Measurements from ENCODE around the gene XPA.

DNA sequence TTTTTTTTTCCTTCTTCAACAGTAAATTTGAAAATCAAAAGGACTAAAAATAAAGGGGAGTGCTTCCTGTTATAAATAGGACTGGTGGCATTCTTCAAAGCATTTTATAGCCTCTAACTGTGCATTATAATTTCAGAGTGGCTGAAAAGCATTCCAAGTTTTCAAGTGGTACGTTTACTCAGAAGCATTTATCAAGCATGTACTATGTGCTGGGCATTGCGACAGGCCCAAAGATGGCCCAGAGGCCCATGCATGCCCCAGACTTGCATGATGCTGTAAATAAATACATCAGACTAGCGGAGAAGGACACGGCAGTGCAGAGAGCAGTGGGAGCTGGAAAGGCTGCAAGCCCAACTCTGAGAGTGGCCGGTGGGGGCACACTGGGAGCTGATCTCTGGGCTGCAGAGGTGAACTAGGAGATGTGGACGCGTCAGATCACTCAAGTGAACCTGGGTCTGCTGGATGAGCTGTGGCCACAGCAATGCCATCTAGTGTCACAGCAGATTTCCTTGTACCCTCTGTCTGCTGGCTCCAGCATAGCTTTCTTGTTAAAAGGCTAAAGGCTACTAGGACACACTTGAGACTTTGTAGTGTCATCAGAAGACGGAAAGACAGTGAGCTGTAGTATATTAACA lies 247.0 kb downstream of the FANCC start:
- RRBS: no CpG with 5 or more reads among the region's 8 CpGs

DNA sequence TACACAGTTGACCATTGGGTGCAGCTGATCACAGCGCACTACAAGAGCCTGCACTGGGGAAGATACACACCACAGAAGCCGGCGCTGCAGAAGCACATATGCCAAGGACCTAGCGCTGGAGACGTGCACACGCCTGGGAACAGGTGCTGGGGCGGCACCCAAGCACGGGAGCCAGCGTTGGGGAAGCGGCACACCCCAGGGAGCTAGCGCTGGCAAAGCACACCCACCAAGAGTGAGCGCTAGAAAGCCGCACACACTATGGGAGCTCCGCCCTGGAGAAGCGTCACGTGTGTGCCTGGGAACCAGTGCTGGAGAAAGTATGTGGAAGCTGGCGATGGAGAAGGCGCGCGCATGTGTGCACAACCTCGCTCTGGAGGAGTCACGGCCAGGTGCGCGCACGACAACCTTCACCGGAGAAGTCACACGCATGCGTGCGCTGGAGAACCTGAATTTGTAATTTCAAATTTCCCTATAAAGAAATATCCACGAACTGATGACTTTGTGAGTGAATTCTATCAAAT lies 4.4 kb downstream of the FANCC start:
- RRBS: no CpG with 5 or more reads among the region's 30 CpGs

- RRBS: no CpG with 5 or more reads among the region's 6 CpGs
Observed at GRCh38 chr9:95409856-95410421, 92.4 kb upstream of the FANCC start.

DNA sequence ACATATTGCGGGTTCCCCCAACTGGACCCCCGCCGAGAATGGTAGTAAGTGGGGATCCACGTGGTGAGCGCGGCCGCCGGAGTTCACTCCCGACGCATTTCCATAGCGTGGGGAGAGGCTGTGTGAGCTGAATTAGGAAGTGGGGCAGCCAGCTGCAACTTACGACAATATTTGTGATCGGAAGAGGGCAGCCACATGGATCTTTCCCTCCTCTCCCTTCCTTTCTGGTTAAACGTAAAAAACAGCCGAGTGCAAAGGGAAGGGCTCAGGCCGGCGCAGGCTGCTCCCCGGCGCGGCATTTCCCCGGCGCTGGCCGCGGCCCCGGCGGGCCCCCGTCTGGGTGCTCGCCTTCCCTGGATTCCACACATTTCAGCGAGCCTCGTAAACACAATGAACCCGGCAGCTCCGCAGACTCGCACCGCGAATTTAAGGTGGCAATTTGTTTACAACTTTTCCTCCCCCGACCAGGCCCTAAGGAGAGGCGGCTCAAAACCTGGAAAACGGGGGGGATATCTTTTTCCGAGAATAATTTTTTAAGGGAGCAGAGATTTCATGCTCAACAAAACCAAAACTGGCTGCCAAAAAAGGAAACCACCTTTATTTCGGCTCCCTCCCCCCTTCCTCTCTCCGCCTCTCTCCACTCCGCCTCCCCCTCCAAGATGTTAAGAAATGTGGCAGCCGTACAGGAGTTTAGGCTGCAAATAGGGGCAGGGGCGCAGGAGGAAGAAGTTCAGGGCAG lies 1.8 kb downstream of the PTCH1 start:
- RRBS: 1% methylated on average over 7 of the region's 44 CpGs

DNA sequence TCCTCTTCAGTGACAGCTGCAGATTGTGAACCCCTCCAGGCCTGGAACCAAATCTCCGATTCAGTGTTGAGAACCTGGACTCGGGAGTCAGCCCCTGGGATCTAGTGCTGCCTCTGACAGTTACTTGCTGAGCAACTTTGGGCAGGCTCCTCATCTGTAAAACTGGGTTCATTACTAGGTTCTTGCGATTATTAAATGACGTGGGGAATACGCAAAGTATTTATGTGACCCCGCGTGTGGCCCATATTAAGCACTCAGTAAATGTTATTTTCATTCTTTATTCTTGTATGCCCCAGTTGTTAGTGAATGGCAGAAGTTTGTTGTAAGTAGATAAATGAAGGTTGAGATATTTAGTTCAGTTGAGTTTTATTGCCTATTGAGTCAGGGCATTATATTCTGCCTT lies 696 bp downstream of the ERCC6L2 start:
- RRBS: no CpG with 5 or more reads among the region's 7 CpGs

DNA sequence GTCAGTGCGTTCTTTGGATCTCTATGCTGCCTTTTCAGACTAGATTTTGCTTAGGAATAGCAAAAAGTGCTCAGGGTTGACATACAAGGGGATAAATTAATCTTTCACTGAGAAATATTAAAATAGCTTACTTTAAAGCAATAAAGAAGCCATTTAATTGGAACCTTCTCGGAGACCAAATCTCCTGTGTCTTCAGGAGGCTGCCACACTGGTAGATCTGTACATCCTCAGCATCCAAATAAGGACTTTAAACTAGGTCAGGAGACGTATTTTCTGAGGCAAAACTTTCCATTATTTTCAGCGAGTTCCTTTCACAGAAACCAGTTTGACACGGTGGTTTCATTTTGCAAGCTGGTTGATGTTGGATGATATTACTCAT lies 199.5 kb downstream of the ERCC6L2 start:
- RRBS: no CpG with 5 or more reads among the region's 5 CpGs

- RRBS: no CpG with 5 or more reads among the region's 4 CpGs
Observed at GRCh38 chr9:96095217-96095576, 206.8 kb downstream of the HSD17B3 start.

- RRBS: 37% methylated on average over 9 of the region's 21 CpGs
Observed at GRCh38 chr9:96169337-96170002, 132.5 kb downstream of the HSD17B3 start.

- RRBS: 4% methylated on average over 5 of the region's 21 CpGs
Observed at GRCh38 chr9:96186479-96187063, 115.4 kb downstream of the HSD17B3 start.

DNA sequence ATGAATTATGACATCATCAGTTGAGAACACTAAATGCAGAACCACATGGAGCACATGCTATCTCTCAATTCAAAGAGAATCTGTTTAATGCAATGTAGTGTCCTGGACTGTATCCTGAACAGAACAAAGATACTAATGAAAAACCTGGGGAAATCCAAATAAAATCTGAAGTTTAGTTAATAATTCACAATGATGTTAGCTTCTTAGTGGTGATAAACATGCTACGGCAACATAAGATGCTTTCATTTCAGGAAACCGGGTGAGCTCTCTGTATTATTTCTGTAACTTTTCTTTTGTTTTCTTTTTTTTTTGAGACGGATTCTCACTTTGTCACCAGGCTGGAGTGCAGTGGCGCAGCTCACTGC lies 20.2 kb downstream of the CDC14B start:
- RRBS: no CpG with 5 or more reads among the region's 4 CpGs

- RRBS: 3% methylated on average over 21 of the region's 60 CpGs
Observed at GRCh38 chr9:96618240-96619029, 1.2 kb downstream of the CDC14B start.

DNA sequence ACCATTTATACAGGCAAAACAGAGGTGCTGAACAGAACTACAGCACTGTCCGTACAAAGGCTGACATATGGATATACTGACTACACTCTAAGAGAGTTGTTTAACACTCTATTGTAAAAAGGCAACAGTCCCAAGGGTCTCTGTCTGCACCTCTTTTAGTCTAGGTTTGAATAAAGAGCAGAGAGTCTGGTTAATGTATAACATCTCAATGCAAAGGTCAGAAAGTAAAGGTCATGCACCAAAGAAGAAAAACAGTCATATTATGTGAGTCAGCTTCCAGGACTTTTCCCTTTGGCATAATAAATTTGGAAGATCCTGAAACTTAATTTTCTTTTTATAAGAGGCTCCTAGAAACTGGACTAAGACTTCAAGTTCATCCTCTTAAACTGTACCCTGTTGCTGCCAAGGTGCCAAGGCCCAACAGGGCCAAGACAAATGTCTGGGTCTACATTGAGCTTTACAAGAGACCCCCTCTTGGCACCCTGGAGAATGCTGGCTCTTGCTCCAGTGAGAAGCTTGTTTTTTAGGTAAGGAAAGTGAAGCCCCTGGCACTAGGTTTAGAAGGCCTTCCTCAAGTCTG lies 29.5 kb upstream of the TDRD7 start:
- RRBS: no CpG with 5 or more reads among the region's 1 CpG

- RRBS: no CpG with 5 or more reads among the region's 4 CpGs
Observed at GRCh38 chr9:97500241-97500583, 1.3 kb upstream of the TMOD1 start.

GRCh38 chr9:97503091-97503923 lies 1.8 kb downstream of the TMOD1 start:
- RRBS: 20% methylated on average over 4 of the region's 11 CpGs

DNA sequence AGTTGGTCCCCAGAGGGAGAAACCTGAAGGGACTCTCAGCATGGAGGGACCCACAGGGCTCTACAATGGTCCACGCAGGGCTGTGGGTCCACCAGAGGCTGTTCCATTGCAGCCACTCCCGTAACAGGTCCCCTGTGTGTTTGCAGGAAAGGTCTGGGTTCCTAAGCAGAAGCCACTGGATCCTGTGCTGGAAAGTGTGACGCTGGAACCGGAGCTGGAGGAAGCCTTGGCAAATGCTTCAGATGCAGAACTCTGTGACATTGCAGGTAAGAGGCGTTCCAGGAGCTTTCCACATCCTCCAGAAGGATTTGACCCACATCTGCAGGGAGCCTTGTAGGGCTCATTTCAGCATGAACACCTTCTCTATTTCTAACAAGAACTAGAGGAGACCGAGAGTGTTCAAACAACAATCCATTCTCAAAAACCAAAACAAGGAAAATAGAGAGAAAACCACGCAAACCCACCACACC lies 51.7 kb downstream of the TMOD1 start:
- RRBS: no CpG with 5 or more reads among the region's 7 CpGs

GRCh38 chr9:97696608-97697821 lies at the start of gene XPA:
Gene XPA, minus strand, starts transcription at chr9:97697340.
- RRBS: under 1% methylated on average over 36 of the region's 87 CpGs

- RRBS: no CpG with 5 or more reads among the region's 2 CpGs
Observed at GRCh38 chr9:97905232-97905568, 17.1 kb downstream of the TRMO start.

GRCh38 chr9:97923710-97924626 lies 1.7 kb upstream of the TRMO start:
- RRBS: no CpG with 5 or more reads among the region's 11 CpGs

- RRBS: no CpG with 5 or more reads among the region's 39 CpGs
Observed at GRCh38 chr9:97985171-97985638, 2.1 kb downstream of the ANP32B start.

- RRBS: no CpG with 5 or more reads among the region's 5 CpGs
Observed at GRCh38 chr9:97994082-97994833, 11.1 kb downstream of the ANP32B start.

All from cardiac fibroblast (primary cell).